ENCODE results near the genes MRPS15, CSF3R and C1orf122.

DNA sequence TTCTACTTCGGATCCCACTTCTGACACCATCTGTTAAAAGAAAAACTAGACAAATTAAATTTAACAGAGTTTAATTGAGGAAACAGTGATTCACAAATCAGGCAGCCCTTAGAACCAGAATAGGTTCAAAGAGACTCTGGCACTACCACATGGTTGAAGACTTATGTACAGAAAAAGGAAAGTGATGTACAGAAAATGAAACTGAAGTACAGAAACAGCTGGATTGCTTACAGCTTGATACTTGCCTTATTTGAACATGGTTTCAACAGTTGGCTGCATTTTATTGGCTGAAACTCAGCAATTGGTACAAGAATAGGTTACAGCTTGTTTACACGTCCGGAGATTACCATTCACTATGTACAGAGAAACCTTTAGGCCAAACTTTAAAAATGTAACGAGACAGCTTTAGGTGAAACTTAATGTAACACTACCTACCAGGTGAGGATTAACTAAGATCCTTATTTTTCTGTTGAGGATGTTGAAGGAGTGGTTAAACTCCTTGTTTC lies 60.5 kb upstream of the TEKT2 start:
- PRO-cap: no peak

DNA sequence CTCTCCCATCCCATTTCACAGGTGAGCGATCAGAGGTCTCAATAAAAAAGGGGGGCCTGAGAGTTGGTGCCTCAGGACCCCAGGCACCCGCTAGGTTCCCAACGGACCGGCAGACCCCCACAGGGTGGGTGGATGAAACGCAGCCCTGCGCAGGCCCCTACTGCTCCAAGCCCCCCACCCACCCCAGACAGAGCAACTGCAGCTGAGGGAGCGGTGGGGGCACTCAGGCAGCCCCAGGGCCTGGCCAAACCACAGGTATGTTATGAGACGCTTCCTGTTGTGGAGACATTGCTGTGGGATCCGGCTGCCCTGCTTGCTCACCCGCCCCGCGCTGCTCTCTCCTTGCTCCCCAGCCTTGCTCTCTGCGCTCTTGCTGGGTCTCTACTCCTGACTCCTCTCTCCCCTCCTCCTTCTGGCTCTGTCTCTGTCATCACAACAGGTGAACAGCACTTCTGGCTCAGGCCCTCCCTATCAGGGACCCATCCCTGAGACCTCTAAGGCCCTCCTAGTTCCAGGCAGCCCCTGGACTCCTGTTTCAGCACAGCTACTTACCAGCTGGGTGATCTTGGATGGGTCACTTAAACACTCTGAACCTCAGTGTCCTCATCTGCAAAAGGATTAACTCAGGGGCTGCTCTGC lies 16.0 kb downstream of the COL8A2 start:
- PRO-cap: no peak

DNA sequence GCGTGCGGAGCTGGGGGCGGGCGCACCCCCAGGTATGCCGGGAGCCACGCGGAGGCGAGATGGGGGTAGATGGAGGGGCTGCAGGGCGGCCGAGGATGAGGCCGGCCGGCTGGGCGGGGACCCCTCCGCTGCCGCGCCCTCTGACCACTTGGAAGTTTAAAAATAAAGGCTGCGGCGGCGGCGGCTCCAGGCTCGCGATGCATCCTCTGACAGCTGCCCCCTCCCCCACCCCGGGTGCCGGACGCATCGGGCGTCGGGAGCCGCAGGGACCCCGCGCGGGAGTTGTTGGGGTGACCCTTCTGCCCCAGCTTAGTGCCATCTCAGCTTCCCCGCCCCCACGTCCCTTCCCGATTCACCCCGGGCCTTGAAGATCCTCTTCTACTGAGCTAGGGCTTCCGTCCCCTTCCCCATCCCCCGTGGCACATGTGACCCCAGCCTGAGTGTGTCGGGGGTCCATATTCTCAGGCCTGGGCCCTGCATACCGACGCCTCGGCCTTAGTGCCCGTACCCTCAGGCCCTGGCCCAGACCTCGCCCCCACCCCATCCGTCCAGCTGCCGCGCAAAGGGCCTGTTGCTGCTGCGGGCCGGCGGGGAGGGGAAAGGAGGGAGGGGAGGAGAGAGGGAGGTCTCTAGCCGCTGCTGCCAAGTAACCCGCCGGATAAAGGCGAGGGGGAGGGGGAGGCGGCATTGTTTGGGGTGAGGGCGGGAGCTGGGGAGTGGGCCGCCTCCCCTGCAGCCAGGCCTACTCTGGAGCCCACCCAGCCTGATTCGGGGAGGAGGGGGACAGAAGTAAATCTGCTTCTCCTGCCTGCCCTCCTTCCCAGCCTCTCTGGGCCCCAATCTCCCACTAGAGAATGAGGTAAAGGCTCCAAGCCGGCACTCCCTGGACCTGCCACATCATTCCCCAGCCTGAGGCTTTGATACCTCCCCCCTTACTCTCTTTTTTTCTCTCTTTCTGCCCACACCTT lies 756 bp downstream of the MAP7D1 start:
- PRO-cap: no peak

- PRO-cap: no peak
These were observed 19.3 kb downstream of the MAP7D1 start for GRCh38 chr1:36175115-36175861.

- PRO-cap: bidirectional peak, plus-strand start at chr1:36224434, minus-strand start at chr1:36224104
These were observed 653 bp upstream of the THRAP3 start for GRCh38 chr1:36223319-36224260.

GRCh38 chr1:36299936-36300474 lies 6.2 kb upstream of the SH3D21 start:
- PRO-cap: no peak

GRCh38 chr1:36339993-36340995 lies 16.8 kb upstream of the EVA1B start:
- PRO-cap: no peak

- PRO-cap: no peak
These were observed 20.7 kb upstream of the EVA1B start for GRCh38 chr1:36344054-36344696.

GRCh38 chr1:36463233-36464409 lies at the start of gene MRPS15:
Gene MRPS15, minus strand, starts transcription at chr1:36464384.
- PRO-cap: bidirectional peak, plus-strand start at chr1:36464468, minus-strand start at chr1:36464379

DNA sequence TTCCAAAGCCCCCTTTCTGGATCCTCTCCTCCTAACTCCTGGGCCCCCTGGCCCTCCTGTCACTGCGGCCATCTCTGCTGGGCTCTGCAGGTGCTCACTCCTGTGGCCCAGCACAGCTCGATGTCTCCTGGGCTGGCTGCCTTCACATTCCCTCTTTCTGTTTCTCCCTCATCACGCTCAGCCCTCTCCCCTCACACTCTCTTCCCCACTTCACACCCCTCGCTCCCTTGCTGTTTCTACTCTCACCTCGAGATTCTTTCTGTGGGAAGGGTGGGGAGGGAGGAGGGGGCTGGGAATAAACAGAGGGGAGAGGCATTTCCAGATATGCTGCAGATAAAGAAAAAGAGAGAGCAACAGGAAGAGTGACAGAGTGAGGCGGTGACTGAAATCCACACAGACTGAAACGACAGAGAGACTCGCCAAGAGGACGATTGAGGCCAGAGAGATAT lies 881 bp downstream of the CSF3R start:
- PRO-cap: no peak

DNA sequence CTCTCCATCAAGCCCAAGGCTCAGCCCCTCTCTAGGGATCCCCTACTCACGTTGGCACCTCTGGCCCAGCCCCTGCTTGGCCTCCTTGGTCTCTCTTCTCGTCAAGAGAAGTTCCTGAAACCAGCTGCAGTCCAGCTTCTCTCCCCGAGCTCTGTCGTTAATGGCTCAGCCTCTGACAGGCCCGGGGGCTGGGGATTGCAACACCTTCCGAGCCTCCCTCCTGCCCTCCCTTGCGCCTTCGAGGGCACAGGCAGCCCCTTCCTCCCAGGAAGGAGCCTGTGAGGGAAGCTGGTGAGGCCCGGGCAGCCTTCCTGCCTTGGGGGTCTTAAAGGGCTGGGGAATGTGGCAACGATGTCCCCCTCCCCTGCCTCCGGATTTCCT lies at the start of gene CSF3R:
Gene CSF3R, minus strand, starts transcription at position 153 of the 381 bp plus-strand sequence.
- PRO-cap: unidirectional peak, minus-strand start at position 153 of the sequence

GRCh38 chr1:36703713-36704115 lies 221.0 kb upstream of the CSF3R start:
- PRO-cap: no peak

- PRO-cap: no peak
These were observed 239.0 kb downstream of the GRIK3 start for GRCh38 chr1:36795387-36795628.

- PRO-cap: no peak
These were observed 10.2 kb downstream of the ZC3H12A start for GRCh38 chr1:37484416-37485093.

- PRO-cap: no peak
These were observed 11.7 kb downstream of the ZC3H12A start for GRCh38 chr1:37485963-37486543.

DNA sequence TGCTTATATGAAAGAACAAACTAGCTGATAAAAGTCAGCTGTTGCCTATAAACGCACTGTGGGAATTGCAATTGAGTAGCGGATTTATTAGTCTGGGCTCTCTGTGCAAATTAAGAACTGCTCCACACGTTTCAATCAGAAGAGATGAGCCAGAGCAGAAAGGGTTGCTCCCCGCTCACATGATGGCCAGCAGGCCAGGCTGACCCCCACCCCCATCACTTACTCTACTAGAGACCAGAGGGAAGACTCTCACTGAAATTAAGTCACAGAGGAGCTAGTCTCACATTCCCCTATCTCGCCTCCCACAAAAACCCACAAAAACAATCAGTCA lies 13.6 kb downstream of the C1orf109 start:
- PRO-cap: no peak

DNA sequence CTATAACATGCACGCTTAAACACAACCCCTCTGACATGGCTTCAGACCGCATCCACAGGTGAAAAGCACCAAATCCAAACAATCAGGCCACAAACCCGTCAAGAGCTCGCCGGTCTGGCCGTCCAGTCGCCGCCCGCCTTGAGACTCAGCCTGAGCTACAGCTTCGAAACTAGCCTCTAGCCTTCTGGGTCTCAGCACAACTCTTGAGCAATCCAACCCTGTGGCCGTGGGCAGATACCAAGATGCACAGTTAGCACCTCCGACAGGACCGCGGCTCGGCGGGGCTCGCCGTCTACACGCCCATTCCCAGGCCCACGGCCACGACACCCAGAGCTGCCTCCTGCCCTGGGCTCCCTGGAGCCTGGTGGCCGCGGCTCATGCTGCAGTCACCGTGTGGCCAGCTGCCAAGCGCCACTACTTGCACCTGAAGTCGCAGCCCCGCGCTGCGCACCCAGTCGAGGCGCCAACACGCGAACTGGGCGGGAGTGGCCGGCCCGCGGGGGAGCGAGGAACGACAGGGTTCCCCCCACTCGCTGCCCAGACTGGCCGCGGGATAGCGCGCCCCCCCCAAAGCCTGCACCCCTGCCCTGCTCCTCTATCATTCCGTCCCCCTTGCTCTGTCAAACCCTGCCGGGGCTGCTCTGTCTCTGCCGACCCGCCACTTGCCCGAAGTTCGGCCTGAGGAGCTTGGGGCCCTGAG lies 802 bp upstream of the CDCA8 start:
- PRO-cap: no peak

DNA sequence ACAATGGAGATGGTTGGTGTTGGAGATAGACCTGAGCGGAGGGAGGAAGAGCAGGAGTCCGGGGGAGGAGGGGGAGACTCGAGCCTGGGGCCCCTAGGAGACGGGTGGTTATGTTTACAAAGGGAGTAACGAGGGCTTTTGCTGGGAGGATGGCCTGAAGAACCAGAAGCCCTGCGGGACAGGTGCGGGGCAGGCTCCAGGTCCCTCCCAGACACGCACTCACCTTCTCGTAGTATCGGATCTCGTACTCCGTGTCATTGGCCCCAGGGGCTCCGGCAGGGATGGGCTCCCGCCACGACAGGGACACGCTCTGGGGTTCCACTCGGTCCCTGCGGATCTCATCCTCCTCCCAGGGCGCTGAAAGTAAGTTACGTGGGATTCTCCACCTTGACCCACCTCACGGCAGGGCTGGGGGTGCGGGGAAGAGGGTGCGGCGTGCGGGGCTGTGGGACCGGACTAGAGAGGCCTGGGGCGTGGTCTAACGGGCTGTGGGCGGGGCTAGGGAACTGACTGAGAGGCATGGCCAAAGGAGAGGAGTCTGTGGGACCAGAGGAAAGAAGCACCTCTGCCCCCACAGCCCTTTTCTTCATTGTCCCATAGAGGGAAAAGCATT lies 29.8 kb downstream of the EPHA10 start:
- PRO-cap: no peak

DNA sequence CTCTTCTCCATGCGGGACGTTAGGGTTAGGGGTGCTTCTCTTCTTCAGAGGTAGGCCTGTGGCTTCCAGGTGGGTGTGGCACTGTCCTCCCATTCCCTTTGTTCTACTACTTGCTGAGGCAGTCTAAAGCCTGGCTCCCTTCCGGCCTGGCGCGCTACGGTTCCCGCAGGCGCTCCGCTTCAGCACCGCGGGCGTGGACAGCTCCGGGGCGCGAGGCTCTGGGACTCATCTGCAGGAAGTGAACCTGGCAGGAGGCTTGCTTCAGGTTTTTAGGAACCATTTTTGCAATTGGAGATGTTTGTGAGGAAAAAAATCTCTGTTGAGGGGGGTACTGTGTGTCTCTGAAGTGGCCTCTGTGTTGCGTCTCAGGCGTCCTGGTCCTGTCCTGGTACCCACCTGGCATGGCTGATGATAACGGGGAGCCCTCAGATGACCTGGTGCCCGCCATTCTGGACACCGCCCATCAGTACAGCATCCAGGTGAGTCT lies 1.8 kb downstream of the MANEAL start:
- PRO-cap: no peak

GRCh38 chr1:37807250-37807980 lies at the start of gene C1orf122:
Gene C1orf122, plus strand, starts transcription at chr1:37807790.
- PRO-cap: unidirectional peak, plus-strand start at chr1:37807765